Tibial nerve (tissue), 3 donors: ENCODE results near the genes H2BC15, ZSCAN9, ZSCAN26 and GPX6.

DNA sequence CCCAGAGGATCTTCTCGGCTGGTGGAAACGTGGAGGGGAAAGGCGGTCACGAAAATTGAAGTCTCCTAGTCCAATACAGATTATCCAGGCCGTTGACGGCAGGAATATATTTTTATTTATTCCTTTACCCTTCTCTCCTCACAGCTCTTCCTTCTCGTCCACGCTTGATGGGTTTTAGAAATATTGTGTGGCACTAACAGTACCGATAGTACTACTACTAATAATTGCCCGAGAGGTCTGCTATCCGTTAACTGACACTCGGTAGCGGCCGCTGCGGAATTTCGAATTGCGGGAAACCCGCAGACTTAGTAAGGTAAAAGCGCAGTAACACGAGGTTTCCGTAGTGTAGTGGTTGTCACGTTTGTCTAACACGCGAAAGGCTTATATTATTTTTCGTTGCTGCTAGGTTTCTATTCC is 127.4 kb downstream of the H2BC13 start:
- PRO-cap, result no peak
- RAMPAGE, long total RNA, 3 experiments, result no peak in any of the 3 experiments

DNA sequence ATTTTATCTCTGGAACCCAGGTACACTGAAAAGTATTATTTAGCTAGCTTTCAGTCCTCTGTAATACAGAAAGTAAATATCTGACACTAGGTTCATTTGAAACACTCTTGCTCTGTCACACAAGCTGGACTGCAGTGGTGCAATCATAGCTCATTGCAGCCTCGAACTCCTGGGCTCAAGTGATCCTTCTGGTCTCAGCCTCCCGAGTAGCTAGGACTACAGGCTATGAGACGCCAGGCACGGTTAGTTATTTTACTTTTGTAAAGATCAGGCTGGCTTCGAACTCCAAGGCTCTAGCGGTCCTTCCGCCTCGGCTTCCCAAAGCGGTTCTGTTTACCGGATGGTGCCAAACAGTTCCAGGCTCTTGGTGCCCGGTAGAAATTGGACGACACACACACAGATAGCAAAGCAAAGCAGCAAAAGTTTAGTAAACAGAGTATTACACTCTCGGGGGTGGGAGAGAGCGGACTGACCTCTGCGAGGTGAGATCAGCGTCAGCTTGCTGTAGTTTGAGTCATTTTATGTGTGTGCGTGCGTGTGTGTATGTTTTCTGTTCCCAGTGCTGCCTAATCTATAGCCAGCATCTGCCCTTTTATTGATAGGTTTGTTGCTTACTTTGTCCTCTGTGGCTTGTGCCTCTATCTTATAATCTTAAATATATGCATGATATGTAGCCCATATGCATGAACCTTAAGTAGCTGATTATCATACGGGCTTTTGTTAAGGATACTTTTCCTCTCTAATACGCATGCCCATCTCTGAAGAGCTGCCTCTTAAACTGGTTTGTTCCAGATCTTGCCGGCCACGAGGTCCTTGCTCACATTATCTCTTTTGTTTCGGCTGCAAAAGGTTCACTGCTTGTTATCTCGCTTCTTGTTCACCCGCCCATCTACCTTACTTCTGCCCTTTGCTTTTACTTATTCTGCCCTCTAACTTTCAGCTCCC is 1.2 kb downstream of the H2AC15 start:
- PRO-cap, result unidirectional peak, plus-strand start at position 834 of the sequence
- RAMPAGE, long total RNA, 3 experiments, result no peak in any of the 3 experiments

- PRO-cap, result bidirectional peak, plus-strand start at chr6:27838585, minus-strand start at chr6:27838266
- RAMPAGE, long total RNA, 3 experiments, result start-site peak on the plus strand in 3 of 3 experiments, at chr6:27838547-27838604 at its widest, 17 to 24 reads per replicate
Observed at GRCh38 chr6:27838482-27839432, at the start of gene H2BC15. Gene H2BC15 (plus strand): TSS chr6:27838569.

DNA sequence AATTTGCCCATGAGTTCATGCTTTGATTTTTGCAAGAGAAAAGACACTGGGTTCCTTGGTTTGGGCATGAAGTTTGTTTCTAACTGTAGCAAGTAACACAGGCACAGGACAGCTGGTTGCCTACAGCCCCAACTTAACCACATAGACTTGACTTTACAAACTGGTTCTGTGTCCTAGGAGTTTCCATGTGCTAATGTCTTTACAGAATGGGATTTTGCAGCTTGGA is 485 bp upstream of the H1-5 start:
- PRO-cap, result no peak
- RAMPAGE, long total RNA, 3 experiments, result no peak in any of the 3 experiments

DNA sequence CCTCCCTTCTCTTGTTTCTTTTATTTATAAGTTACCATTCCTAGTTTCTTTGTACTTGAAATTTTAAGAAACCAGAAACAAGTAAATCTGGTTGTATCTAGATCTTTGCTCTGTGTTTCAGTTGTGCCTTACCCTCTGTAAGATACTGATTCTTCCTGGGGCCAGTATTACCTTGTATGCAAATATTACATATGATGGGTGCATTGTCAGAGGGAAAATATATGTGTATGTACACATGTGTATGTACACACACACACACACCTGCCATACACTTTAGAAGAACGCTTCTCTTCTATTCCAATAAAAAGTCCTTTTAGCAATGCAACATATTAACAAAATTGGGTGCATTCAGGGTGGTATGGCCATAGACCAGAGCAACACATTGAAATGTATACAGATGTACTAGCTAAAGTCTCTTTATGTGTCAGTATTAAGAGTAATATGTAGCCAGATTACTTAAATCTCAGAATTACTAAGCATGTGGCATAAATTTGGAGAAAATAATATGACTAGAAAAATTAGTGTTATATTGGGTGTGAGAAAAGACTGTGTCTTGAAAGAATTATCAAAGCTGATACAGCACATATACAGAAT is 14.3 kb downstream of the ZKSCAN8 start:
- PRO-cap, result no peak
- RAMPAGE, long total RNA, 3 experiments, result no peak in any of the 3 experiments

- PRO-cap, result bidirectional peak, plus-strand start at chr6:28225296, minus-strand start at chr6:28225121
- RAMPAGE, long total RNA, 3 experiments, result start-site peak on the plus strand in 2 of 3 experiments, at chr6:28225261-28225305 at its widest, 13 to 18 reads per replicate
Observed at GRCh38 chr6:28225044-28226154, at the start of gene ZSCAN9. Gene ZSCAN9 (plus strand): TSS chr6:28225275.

GRCh38 chr6:28266824-28267847 is at the start of gene ZSCAN26:
Gene ZSCAN26 (plus strand): TSS chr6:28267143.
- PRO-cap, result bidirectional peak, plus-strand start at chr6:28267121, minus-strand start at chr6:28267063
- RAMPAGE, long total RNA, 3 experiments, result start-site peak on the plus strand in 3 of 3 experiments, at chr6:28267130-28267198 at its widest, 87 to 453 reads per replicate

DNA sequence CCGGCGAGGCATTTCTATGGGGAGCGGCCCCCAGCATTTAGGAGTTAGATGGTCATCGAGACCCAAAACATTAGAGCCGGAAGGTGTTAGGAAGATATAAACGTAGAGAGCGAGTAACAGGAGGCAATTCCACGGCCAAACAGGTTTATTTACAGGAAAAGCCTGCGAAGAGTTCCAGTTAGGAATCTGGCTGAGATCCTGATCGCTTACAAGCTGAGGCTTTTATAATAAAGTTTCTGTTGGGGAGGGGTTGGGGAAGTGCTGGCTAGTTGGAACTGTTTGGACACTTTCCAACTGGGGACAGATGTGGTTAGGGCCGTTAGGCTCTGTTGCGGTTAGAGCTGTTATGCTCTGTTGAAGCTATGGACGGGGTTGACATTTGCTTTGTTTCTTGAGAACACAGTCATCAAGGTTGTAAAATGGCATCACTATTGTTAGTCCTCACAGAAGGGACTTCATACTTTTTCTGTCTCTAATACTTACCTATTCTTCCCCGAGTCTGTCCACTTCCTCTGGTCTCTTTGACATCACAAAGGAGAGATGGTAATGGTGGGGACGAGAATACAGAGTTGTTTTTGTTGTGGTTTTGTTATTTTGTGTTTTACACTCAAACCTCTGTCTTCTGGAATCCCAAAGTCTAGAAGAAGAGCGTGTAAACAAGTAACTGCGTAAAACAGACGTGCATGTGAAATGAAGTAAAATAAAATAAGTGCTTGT is 517 bp upstream of the ZSCAN31 start:
- PRO-cap, result no peak
- RAMPAGE, long total RNA, 3 experiments, result no peak in any of the 3 experiments

DNA sequence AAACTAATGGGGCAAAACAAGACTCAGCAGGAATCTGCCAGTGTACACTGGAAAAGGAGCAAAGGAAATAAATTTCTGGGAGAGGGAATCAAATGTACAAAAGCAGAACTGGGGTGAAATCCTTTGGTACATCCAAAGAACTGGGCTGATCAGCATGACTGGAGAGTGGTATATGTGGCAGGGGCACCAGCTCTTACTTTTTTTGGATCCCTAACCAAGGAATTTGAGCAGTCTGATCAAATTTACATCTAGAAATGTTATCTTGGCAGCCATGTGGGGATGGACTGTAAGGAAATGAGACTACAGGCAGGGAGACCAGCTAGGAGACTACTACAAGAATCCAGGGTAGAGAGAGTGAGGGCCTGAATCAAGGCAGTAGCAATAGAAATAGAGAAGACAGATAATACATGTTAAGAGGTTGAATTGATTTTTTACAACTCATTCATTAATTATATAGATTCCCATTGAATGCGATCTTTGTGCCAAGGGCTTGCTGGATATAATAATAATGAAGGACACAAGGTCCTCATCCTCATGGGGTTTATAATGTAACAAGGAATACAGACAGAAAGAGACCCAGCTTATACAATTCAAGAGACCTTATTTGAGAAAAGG is 1.3 kb upstream of the ZSCAN31 start:
- PRO-cap, result no peak
- RAMPAGE, long total RNA, 3 experiments, result no peak in any of the 3 experiments

GRCh38 chr6:28382992-28384061 is 16.2 kb downstream of the ZSCAN12 start:
- PRO-cap, result bidirectional peak, plus-strand start at chr6:28383486, minus-strand start at chr6:28383338
- RAMPAGE, long total RNA, 3 experiments, result no peak in any of the 3 experiments

- PRO-cap, result no peak
- RAMPAGE, long total RNA, 3 experiments, result no peak in any of the 3 experiments
Observed at GRCh38 chr6:28515709-28516109, at the start of gene GPX6. Gene GPX6 (minus strand): TSS chr6:28515793.

GRCh38 chr6:28719295-28719901 is 132.3 kb upstream of the SCAND3 start:
- PRO-cap, result no peak
- RAMPAGE, long total RNA, 3 experiments, result no peak in any of the 3 experiments

GRCh38 chr6:28884291-28884832 is 39.4 kb downstream of the TRIM27 start:
- PRO-cap, result no peak
- RAMPAGE, long total RNA, 3 experiments, result no peak in any of the 3 experiments

DNA sequence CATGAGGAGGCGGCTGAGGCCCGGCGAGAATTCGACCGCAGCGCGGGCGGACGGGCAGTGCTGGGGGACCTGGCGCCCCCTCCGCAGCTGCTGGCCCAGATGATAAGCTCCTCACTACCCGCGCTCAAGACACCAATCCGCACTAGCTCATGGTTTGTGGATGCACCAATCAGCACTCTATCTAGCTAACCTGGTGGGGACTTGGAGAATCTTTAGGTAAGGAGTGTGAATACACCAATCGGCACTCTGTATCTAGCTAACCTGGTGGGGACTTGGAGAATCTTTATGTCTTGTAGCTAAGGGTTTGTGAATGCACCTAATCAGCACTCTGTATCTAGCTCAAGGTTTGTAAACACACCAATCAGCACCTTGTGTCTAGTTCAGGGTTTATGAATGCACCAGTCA is 38.5 kb downstream of the TRIM27 start:
- PRO-cap, result no peak
- RAMPAGE, long total RNA, 3 experiments, result no peak in any of the 3 experiments

GRCh38 chr6:28904018-28904818 is 19.6 kb downstream of the TRIM27 start:
- PRO-cap, result no peak
- RAMPAGE, long total RNA, 3 experiments, result no peak in any of the 3 experiments

DNA sequence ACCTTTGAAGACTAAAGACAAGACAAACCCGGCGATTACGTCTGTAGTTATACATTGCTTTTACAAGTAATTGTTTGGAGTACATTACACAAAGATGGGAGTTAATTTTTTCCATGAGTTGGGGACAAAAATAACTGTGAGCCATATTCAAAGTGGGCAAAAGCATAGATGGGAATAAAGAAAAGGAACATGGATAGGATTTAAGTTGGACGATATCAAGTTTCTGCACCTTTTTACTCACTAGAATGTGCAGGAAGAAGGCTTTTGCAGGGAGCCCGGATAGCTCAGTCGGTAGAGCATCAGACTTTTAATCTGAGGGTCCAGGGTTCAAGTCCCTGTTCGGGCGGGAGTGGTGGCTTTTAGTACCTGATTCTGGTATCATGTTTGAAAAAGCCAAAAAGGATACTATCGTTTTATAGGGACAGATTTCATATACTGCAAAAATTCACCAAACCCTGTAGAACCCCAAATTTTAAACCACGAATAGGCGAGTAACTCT is 27.0 kb upstream of the TRIM27 start:
- PRO-cap, result no peak
- RAMPAGE, long total RNA, 3 experiments, result no peak in any of the 3 experiments

DNA sequence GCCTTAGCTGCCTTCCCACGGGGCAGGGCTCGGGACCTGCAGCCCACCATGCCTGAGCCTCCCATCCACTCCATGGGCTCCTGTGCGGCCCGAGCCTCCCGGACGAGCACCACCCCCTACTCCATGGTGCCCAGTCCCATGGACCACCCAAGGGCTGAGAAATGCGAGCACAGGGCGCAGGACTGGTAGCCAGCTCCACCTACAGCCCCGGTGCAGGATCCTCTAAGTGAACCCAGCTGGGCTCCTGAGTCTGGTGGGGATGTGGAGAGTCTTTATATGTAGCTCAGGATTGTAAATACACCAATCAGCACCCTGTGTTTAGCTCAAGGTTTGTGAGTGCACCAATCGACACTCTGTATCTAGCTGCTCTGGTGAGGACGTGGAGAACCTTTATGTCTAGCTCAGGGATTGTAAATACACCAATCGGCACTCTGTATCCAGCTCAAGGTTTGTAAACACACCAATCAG is 34.3 kb upstream of the TRIM27 start:
- PRO-cap, result no peak
- RAMPAGE, long total RNA, 3 experiments, result no peak in any of the 3 experiments

DNA sequence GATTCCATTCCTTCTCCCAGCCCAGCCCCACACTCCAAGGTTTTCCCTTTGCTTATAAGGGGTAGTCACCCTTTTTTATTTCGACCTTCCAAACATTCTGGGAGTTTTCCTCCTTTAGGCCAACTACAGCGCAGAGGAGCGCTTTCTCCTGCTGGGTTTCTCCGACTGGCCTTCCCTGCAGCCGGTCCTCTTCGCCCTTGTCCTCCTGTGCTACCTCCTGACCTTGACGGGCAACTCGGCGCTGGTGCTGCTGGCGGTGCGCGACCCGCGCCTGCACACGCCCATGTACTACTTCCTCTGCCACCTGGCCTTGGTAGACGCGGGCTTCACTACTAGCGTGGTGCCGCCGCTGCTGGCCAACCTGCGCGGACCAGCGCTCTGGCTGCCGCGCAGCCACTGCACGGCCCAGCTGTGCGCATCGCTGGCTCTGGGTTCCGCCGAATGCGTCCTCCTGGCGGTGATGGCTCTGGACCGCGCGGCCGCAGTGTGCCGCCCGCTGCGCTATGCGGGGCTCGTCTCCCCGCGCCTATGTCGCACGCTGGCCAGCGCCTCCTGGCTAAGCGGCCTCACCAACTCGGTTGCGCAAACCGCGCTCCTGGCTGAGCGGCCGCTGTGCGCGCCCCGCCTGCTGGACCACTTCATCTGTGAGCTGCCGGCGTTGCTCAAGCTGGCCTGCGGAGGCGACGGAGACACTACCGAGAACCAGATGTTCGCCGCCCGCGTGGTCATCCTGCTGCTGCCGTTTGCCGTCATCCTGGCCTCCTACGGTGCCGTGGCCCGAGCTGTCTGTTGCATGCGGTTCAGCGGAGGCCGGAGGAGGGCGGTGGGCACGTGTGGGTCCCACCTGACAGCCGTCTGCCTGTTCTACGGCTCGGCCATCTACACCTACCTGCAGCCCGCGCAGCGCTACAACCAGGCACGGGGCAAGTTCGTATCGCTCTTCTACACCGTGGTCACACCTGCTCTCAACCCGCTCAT is 3.2 kb downstream of the OR2I1P start:
- PRO-cap, result no peak
- RAMPAGE, long total RNA, 3 experiments, result no peak in any of the 3 experiments

DNA sequence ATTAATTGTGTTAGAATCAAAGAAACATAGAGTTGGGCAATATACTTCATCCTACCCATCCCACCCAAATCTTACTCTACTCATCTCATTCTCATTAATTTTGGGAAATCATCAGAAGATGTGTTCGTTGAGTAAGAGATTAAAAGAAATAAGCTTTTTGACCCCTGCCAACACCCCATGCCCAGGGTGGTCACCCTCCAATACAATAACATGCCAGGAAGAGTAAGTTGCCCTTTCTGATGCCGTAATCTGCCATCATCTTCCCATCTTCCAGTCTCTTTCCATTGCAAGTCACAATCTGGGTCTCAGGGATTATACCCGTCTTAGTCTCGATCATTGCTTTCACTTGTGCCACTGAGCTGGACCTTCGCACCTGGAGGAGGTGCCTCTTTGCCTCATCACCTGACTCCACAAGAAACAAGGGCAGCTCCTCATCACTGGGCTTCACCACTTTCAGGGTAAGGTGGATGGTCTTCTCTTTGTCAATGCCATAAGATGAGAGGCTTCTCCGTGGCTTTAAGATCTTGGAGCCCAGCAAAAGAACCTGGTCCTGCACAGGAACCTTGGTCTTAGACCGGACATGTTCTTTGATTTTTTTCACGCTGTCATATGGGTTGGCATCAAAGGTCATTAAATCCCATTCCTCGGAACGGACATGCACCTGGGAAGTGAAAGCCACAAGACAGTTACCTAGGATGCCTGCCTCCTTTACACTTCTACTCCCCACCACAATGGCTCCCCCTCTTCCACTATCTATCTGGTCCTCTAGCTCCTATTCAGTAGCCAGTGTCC is 3.6 kb downstream of the UBD start:
- PRO-cap, result no peak
- RAMPAGE, long total RNA, 3 experiments, result no peak in any of the 3 experiments

- PRO-cap, result no peak
- RAMPAGE, long total RNA, 3 experiments, result no peak in any of the 3 experiments
Observed at GRCh38 chr6:29631960-29632712, 847 bp downstream of the GABBR1 start.